Airway epithelial cell (primary cell): Measurements from ENCODE around the genes CYBA, MVD and CDT1.

- RAMPAGE, long total RNA = no peak
Measured at GRCh38 chr16:88599652-88600613, 29.7 kb downstream of the ZC3H18 start.

- RAMPAGE, long total RNA = start-site peak on the minus strand at chr16:88651031-88651090, 987 and 476 reads in 2 replicates
Measured at GRCh38 chr16:88650771-88651942, at the start of gene CYBA. TSS of gene CYBA (minus strand) at chr16:88651053.

GRCh38 chr16:88662683-88663763, at the start of gene MVD:
TSS of gene MVD (minus strand) at chr16:88663091.
- RAMPAGE, long total RNA = no peak

GRCh38 chr16:88715280-88716135, 9.2 kb downstream of the CTU2 start:
- RAMPAGE, long total RNA = no peak

GRCh38 chr16:88721080-88722367, 15.2 kb downstream of the CTU2 start:
- RAMPAGE, long total RNA = no peak

DNA sequence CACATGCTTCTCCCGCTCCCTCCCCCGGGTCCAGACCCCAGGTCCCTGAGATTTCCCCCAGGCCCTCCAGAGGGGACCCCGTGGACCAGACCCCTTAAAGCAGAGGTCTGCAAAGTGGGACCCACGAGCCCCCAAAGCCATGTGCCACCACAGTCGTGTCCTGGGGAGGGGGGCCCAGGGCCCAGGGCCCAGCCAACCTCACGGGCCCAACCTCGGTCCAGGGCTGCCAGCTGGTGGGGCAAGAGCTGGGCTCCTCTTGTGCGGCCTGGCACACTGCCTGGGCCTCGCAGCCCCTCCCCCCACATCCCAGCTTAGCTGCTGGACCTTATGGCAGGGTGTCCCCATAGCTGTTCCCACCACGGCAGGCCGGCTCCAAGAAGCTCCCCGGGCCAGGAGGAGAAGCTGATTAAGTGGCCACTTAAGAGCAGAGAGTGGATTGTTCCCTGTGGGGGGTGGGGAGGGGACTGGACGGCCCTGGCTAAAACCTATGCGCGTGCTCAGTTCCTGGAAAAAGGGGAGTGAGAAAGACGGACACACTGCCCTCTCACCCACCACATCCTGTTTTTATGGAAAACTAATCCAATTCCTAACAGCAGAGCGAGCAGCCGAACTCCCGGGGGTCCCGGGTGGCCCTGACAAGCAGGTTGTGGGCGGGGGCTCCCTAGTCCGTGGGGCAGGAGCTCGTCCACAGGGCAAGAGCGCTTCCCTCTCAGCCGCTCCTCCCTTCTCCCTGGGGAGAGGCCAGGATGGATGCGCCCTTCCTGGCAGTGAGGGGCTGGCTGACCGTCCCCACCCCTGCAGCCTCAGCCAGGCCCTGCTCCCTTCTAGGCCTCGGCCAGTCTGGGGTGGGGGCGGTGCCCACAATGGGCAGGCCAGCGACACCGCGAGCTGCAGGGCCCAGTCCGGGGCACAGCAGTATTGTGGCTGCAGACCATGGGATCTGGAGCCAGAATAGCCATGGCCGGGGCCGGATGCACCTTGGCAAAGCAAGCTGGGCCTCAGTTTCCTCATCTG, 16.8 kb downstream of the PIEZO1 start:
- RAMPAGE, long total RNA = no peak

GRCh38 chr16:88769380-88770391, 15.3 kb downstream of the PIEZO1 start:
- RAMPAGE, long total RNA = no peak

- RAMPAGE, long total RNA = no peak
Measured at GRCh38 chr16:88782176-88783264, 2.5 kb downstream of the PIEZO1 start.

- RAMPAGE, long total RNA = no peak
Measured at GRCh38 chr16:88783265-88783812, 1.7 kb downstream of the PIEZO1 start.

DNA sequence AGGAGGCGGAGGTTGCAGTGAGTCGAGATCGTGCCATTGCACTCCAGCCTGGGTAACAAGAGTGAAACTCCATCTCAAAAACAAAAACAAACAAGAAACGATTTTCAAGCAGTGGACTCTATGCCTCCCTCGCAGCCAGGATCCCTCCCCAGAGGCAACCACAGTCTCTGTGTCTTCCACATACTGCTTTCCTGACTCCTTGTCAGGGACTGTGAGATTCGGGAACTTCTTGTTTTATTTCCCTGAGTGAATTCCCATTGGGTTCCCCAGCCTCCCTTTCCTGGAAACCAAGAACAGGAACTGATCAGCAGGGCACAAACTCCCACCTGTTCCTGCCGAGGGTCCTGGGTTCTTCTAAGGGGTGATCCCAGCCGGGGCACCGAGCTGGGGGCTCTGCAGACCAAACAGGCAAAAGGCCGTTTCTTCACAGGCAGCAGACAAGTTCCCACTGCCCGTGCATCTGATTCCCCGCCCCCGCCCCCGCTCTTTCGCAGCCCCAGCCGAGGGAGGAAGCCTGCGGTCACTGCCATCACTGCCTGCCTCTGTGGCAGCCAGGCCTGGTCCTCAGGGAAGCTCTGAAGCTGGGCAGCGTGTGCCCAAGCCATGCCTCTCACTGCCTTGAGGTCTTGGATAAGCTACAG, 5.4 kb upstream of the PIEZO1 start:
- RAMPAGE, long total RNA = no peak

- RAMPAGE, long total RNA = no peak
Measured at GRCh38 chr16:88803263-88804323, at the start of gene CDT1. TSS of gene CDT1 (plus strand) at chr16:88803789.

- RAMPAGE, long total RNA = no peak
Measured at GRCh38 chr16:88804455-88805079, 978 bp downstream of the CDT1 start.

DNA sequence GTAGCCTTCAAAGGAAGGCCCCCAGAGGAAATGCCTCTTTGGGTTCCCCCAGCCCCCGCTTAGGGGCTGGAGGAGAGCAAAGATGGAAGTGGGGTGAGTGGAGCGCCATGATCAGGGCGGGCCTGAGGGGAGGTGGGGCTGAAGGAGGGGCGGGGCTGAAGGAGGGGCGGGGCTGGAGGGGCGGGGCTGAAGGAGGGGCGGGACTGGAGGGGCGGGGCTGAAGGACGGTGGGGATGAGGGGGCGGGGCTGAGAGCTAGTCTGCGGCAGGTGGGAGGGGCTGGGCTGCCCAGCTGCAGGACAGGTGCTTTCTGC, 39.0 kb upstream of the PABPN1L start:
- RAMPAGE, long total RNA = no peak

DNA sequence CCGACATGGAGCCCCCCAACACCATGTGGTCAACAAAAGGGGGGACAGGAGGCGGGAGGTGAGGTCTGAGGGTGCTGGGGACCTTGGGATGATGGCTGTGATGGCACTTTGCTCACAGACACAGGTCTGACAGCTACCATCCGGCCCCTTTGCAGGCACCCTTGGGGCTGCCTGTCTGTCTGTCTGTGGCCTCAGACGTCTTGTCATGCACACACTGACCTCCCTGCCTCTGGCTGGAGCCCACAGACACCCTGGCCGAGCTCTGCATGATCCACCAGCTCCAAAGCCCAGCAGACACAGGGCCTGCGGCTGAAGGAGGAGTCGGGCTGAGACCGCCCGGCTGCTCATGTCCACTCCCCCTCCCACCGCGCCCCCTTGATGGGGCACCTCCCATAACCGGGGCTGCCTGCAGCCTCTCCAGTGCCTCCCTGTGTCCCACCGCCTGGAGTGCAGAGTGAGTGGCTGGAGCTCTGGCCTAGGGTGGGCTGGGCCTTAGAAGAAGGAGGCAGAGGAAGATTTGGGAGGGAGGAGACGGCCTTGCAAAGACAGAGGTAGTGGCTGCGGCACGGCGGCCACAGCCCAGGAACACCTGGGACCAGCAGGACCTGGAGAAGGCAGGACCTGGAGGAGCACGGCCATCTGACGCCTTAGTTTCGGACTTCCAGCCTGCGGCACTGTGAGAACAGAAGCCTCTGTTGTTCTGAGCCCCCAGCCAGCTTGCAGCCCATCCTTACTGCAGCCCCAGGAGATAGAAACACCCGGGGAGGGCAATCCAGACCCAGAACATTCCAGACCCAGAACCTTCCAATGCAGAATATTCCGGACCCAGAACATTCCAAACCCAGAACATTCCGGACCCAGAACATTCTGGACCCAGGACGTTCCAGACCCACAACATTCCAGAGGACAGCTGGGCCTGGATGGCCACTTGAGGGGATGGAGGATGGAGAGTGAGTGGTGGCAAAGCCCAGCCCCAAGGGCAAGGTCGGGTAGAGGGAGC, 3.9 kb downstream of the CBFA2T3 start:
- RAMPAGE, long total RNA = no peak

GRCh38 chr16:89099704-89100354, 6.2 kb downstream of the ACSF3 start:
- RAMPAGE, long total RNA = no peak

- RAMPAGE, long total RNA = no peak
Measured at GRCh38 chr16:89114946-89116027, 21.6 kb downstream of the ACSF3 start.

DNA sequence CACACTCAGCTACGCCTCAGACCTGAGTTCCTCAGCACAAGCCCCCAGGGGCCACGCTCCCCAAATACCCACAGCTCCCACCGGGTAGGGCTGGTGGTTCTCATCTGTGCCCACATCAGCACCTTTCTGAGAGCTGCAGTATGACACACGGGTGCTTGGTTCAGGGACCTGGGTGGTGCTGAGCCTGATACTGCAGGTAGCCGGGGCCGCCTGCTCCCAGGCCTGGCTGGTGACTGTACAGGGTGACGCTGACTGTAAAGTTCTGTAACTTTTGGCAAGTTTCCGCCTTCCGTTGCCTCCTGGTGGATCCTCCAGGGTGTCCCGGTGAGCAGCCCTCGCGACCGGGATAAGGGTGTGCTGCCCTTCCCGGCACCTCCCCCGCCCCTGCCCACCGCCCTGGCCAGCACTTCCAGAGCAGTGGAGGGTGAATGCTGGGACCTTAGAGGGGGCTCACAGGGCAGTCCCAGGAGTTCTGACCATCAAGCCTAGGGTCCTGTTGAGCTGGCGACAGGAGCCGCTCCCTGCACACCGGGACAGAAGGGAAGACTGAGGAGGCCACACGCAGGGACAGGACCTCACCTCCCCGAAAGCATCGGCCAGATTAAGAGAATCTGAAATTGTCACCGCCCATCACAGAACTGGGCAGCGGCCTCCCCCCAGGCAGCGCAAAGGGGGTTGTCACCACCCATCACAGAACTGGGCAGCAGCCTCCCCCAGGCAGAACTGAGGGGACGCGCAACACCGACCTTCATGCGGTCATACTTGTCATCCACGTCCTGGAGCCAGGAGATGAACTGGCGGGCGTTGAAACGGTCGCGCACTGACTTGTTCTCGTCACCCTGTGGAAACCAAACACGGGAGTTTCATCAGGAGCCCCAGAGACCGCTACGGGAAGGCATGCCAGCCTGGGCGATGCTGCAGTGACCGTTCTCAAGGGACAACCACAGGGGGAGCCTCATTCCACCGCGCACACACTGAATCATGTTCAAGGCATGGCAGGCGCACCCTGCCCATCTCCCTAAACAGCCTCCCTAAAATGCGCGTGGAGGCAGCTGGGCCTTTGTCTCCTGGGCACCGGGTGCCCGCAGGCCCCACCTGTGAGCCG, 52.9 kb downstream of the ZNF778 start:
- RAMPAGE, long total RNA = no peak

GRCh38 chr16:89282270-89282870, 64.9 kb downstream of the ZNF778 start:
- RAMPAGE, long total RNA = no peak

GRCh38 chr16:89285076-89285576, 67.6 kb downstream of the ZNF778 start:
- RAMPAGE, long total RNA = no peak

DNA sequence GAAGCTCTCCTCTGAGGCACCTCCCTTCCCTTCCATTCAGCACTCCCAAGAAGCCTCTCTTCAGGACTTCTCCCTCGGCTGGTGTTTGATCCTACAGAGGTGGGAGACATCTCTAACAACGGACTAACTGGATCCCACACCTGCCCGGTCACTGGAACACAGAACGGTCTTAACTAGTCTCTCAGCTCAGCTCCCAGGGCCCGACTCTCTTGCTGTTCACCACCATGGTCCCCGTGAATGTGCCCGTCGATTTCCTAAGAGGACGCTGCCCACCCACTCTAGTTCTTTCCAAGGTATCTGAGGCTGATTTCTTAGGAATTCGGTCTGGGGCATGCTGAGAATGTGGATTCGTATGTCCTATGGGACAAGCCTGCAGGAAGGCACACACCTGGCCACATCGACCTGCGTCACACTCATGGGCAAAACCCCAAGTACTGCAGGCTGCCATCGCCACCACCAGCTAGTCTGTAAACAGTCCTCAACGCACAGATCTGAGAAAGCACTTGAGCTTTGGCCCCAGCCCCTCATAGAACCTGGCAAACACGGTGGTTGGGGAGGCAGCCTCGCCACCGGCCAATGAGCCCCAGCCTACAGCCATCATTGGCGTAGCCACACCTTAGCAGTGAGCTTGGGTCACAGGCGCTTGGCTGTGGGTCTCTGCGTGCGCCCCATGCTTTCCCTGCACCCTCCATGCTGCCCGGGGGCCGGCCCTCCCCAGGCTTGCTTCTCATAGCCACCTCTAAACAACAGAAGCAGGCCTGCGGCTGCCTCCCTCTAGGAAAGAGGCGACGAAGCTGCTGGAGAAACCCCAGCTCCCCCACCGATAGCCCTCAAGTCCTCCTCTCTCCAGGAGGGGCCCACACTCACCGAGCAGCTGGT, 74.9 kb downstream of the ZNF778 start:
- RAMPAGE, long total RNA = no peak